ENCODE results near the genes BLTP3B, ANO4 and ARL1.

GRCh38 chr12:98603362-98604042 is 10.0 kb downstream of the SLC25A3 start:
- PRO-cap: no peak

- PRO-cap: no peak
Observed at GRCh38 chr12:98894255-98895671, 249.7 kb downstream of the APAF1 start.

DNA sequence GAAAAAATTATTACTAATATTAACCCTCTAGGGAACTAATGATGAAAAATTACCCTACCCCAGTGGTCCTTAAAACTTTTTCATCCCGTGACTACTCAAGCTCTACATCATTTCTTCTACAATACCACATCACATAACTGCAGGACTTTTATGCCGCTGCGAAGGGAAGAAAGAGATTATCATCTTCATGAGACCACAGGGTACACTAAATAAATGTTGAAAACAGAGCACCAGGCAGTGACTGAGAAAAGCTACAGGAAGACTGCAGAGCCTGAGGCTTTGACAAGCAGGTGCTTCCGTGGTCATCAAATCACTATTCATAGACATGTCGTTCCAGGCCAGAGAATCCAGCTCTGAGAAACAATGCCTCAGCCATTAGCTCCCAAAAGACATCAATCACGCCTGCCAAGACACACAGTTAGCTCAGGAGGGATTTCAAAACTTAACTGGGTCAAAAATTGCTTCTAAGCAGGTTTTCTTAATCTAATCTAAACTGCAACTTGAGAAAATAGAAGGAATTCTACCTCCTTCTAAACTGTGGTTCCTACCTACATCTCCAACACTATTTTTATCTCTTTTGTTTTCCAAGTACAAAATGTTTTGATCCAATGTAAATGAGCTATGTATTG is 47.2 kb upstream of the GARIN6 start:
- PRO-cap: no peak

DNA sequence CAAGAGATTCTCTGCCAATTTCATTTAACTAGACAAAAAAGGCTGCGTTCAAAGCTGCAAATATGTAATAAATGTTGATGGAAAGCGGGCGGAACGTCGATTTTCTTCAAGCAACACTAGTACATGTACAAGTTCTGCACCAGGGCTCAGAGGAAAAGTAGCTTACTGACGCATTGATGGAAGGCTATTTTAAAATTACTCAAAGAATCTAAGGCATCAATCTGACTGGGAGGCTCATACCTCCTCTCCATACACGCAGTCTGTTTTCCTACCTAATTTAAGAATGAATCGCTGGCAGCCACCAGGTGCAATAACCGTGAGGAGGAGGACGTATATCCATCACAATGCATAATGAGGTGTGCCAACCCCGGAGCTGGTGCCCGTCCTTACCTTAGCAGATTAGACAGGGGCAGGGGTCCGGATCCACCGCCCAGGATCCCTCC is 1.0 kb downstream of the ANKS1B start:
- PRO-cap: no peak

DNA sequence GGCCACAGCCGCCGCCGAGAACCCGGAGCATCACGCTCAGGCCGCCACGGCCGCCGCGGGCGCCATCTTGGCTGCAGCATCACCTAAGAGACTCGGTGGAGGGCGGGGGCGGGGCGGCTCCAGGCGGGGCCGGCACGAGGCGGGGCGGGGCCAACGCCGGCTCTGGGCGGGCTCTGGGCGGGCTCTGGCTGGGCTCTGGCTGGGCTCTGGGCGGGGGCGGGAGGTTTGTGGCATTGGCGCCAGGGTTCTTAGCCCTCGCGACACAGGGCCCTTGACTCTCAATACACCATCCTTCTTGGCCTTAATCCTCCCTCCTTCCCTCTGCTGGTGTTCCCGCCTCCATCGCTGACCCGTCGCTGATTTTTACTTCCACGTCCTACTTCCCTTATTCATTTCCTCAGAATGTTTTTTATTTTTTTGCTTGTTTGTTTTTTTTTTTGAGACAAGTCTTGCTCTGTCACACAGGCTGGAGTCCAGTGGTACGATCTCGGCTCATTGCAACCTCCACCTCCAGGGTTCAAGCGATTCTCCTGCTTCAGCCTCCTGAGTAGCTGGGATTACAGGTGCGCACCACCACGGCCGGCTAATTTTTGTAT is at the start of gene BLTP3B:
Gene BLTP3B, minus strand, starts transcription at position 94 of the 596 bp plus-strand sequence.
- PRO-cap: bidirectional peak, plus-strand start at position 233 of the sequence, minus-strand start at position 85 of the sequence

GRCh38 chr12:100534821-100535168 is 38.7 kb upstream of the GAS2L3 start:
- PRO-cap: no peak

DNA sequence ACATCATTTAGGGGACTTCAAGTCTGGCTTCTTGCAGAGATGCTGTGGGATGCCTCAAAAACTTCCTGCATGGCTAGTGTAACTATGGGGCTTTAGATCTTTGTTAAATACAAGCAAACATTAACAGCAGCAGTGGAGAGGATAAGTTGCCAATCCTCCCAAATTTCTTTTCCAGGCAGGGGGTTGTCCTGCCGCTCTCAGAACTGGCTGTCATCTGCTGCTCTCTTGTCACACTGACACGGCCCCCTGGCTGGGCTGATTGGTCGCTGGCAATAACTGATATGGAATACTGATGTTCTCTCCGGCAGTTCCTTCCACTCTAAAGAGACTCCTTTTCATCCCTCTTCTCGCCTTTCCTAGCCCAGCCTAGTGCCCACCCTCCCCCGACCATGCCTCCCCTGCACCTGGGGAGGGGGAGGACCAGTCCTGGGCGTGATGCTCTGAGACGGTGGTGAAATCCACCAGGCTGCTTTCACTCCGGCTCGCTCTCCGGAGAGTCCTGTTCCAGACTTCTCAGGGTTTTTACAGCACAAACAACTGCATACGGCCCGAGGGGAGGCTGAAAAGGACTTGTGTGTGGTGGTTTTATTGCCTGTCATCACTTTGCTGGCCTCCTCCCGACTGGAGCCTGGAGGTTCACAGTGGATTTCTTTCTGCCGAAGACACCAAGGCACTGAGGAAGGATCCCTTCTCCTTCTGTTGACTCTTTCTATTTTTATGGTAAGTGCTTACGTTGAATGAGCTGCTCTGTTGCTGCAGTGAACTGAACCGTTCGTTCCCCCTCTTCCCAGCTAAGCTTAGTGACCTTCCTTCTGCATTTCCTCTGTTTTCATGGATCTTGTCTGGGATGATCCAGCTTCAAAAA is at the start of gene ANO4:
Gene ANO4, plus strand, starts transcription at position 469 of the 865 bp plus-strand sequence.
- PRO-cap: no peak

DNA sequence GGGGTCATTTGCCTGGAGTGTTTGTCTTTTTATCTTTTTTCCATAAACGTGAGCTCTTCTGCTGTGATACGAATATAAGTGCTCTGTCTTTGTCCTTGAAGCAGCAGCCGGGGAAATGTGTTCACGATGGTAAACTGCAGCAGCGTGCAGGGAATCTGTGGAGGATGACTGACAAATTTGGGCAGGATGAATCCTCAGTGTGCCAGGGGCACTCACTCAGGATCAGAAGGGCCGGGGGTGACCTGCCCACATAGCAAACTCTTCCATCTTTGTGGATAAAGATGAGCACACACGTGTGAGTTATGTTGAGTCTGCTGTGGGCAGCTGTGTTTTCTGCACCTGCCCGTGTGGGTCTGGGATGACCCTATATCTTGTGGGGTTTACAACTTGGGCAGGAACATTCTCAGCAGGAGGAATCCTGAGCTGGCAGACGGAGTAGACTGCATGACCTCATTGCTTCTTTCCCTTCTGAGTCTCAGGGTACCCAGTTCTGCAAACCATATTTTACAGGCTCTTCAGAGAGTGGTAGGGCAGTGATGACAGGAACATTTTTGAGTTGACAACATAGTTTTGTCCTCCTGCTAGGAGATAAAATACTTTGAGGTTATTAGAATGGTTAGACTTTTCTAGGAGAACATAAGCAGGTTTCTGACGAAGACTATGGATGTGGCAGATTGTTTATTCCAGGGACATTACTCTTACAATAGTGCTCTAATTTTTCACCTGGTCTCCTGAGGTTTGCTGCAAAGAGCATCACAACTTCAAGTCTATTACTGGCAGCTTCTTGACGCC is 798 bp downstream of the ANO4 start:
- PRO-cap: no peak

- PRO-cap: bidirectional peak, plus-strand start at chr12:101408076, minus-strand start at chr12:101407772
Observed at GRCh38 chr12:101407065-101407878, at the start of gene ARL1. Gene ARL1 (minus strand): TSS chr12:101407772.

DNA sequence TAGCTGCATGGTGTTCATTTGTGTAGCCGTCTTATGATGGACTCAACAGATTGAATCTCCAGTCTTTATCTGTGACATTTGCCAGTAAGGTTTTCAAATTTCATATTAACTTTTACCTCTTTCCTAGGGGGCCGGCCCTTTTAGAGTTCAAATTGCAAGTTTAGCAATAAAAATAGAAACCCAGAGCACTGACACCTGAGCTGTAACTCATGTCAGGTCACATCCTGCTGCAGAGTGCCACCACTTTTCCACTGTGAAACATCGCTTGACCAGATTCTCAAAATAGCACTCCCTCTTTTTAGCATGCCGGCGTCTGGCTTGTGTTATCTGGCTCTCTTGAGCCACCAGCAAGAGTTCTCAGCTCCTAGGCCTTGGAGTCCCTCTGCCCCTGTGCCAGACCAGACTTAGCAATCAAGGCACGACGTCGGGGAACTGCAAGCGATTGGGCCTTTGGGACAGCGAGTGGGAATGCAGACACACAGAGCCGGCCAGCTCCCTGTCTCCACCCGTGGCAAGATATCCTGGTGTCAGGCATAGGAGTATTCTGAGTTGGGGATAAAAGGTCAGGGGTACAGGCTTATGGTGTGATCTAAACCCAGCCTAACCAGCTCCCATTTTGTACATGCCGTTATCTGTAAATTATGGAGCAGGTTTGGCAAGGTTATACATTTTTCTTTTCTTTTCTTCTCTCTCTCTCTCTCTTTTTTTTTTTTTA is 52.5 kb downstream of the SPIC start:
- PRO-cap: no peak

GRCh38 chr12:101729351-101730239 is 9.7 kb downstream of the SYCP3 start:
- PRO-cap: no peak

DNA sequence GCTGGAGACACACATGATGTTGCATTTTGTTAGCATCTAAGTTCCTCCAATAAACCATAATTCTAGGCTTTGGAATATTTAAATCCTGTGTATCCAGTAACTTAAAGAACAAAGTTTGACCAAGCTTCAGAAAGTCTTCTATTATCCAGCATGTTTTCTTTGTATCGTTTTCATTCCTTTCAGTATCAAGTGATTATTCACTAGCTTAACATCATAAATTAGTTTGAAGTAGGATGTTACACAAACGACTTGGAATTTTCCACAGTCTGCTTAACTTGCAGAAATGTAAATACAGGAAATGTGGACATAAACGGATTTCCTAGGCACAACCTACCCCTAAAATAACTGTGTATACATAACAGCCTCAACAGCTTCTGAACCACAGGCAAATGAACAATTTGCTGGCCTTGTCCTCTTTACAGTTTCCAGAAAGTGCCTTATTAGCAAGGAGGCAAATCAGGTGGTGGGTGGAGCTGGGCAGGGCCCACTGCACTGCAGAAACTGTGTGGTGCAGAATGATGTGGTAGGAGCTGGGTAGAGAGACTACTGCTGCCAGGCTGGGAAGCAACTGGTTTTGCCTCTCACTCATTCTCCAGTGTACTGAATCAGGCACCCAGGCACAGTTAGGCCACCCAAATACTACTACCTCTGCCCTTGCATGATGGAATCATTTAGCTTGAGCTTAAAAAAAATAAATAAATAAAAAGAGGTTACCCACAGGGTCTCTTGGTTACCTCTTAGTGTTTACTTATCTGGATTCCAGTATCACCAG is 14.1 kb downstream of the DRAM1 start:
- PRO-cap: no peak

GRCh38 chr12:102121020-102121286 is 970 bp downstream of the PARPBP start:
- PRO-cap: no peak

GRCh38 chr12:102413248-102413983 is 66.9 kb downstream of the IGF1 start:
- PRO-cap: bidirectional peak, plus-strand start at chr12:102413719, minus-strand start at chr12:102413564

DNA sequence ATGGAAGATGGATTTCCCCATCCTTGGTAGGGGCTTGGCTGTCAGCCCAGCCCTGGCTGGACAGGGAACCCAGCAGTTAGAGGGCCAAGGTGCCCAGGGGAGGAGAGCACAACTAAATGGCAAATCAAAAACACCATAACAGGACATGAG is 6.1 kb downstream of the PAH start:
- PRO-cap: bidirectional peak, plus-strand start at position 75 of the sequence, minus-strand start outside the sequence

GRCh38 chr12:103848312-103848598 is 7.2 kb upstream of the NT5DC3 start:
- PRO-cap: no peak

DNA sequence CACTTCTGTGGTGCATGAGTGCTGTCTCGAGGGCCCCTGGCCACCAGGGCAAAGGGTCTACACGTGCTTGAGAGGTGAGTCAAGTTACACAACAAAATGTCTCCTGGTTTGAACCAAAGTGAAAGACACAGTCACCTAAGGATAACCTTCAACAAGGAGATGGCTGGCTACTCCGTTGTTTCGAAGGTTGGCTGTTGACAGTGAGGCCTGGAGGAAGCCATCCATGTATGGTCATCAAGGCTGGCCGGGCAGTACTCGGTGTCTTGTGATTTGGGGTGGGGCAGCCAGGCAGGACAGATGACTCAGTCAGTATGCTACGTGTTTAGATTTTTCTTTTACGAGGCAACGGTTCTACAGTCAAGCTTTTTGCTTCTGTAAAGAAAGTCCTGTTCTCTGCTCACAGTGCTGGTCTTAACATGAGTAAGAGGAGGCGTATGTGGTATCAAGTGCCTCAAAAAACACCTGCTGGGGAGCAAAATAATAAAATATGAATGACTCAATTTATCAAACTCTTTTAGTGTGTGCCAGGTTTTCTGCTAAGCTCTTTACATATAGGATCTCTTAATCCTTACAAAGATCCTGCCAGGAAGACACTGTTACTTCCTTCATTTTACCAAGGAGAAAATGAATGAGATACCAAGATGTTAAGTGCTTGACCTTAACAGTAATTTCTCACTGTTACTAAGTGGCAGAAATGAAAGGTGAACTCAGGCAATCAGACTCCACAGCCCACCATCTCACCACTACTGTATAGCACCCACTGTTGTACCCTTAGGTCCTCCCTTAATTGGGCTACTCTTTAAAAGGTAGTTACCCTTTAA is 18.2 kb upstream of the NT5DC3 start:
- PRO-cap: no peak

GRCh38 chr12:103901391-103901802 is 28.8 kb upstream of the HSP90B1 start:
- PRO-cap: no peak

- PRO-cap: no peak
Observed at GRCh38 chr12:103901803-103902213, 28.4 kb upstream of the HSP90B1 start.

DNA sequence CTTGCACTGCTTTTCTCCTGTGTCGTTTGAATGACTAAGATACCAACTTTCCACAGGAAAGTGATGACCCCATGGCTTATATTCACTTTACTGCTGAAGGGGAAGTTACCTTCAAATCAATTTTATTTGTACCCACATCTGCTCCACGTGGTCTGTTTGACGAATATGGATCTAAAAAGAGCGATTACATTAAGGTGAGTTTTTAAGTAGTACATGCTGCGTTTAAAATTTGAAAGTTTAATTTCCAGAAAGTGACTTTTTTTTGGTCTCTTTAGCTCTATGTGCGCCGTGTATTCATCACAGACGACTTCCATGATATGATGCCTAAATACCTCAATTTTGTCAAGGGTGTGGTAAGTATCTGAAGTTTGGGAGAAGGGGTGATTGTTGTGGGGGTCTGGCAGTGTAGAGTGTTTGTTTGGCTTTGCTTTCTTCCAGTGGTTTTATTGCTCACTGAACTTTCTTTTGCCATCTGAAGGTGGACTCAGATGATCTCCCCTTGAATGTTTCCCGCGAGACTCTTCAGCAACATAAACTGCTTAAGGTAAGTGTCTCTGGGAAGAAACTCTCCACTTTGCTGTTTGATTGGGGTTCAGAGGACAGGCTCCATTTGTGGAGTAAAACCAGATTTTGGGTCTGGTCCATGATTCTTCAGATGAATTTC is 11.3 kb downstream of the HSP90B1 start:
- PRO-cap: no peak